Skeletal muscle tissue (tissue), 7 donors: ENCODE measurements around a stretch of chr6.

GRCh38 chr6:33576612-33577662, 3.1 kb downstream of the BAK1 start:
- PRO-cap, 3 experiments: peak in 1 of 3 experiments; most common plus-strand start chr6:33577418 (in 1)
- RAMPAGE, long total RNA: no peak
- RRBS, 2 experiments: 47 to 88% methylated on average over 1 to 3 of the region's 26 CpGs

DNA sequence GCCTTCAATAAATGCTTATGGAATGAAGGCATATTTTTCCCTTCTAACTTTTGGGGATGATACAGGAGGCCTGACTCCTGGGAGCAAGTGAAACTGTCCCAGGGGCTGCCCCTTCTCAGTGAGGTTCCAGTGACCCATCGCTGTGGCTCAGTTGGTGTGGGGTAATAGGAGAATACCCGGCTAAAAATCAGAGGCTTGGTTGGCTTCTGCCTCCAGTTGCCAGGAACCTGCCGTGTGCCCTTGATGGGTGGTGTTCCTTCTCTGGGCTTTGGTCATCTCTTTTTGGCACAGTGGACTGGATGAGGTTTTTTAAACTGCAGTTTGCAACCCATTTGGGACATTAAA, 1.7 kb upstream of the ITPR3 start:
- PRO-cap, 3 experiments: no peak in any of the 3 experiments
- RAMPAGE, long total RNA: no peak
- RRBS, 2 experiments: no CpG with 5 or more reads among the region's 3 CpGs

GRCh38 chr6:33705609-33706770, 5.5 kb downstream of the UQCC2 start:
- PRO-cap, 3 experiments: no peak in any of the 3 experiments
- RAMPAGE, long total RNA: no peak
- RRBS, 2 experiments: no CpG with 5 or more reads among the region's 20 CpGs

- PRO-cap, 3 experiments: peak in 2 of 3 experiments; most common plus-strand start chr6:33732138 (in 1); most common minus-strand start chr6:33731812 (in 1)
- RAMPAGE, long total RNA: no peak
- RRBS, 2 experiments: no CpG with 5 or more reads among the region's 18 CpGs
These were observed 14.7 kb downstream of the IP6K3 start for GRCh38 chr6:33731664-33732741.

- PRO-cap, 3 experiments: peak in 2 of 3 experiments; most common plus-strand start chr6:33745177 (in 1); most common minus-strand start chr6:33745042 (in 2)
- RAMPAGE, long total RNA: no peak
- RRBS, 2 experiments: 10 to 18% methylated on average over 2 of the region's 11 CpGs
These were observed 1.7 kb downstream of the IP6K3 start for GRCh38 chr6:33744949-33745387.

DNA sequence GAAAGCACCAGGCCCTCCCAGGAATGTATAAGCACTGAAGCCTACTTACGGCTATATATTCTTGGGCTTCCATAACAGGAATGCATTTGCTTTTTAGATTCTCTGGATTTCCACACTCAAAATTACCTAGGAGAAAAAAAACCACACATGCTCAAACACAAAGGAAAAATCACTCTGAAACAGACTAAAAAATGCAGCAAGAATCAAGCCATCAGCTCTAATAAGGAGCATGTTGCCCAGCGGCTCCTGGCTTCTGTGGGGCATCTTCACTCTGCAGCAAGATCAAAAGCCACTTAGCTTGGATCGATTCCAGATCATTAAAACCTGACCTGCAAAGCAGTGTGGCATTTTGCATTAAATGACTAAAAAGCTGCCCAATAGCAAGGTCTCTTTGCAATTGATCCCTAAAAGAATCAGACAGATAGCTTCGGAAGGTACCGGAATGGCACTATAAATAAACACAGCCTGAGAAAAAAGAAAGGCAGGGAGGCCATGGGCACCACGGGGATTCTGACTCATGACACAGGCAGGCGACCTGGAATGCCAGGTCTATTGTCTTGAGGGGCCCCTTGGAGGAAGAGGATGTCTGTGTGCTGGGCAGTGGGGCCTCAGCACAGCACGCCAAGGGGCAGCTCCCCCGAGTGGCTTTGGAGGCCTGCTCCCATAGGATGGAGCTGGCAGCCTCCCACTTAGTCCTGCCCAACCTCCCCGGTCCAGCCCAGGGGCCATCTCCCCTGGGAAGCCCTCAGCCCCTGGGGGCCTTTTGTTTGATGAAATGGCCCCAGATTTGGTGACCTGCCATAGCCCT, 7.7 kb downstream of the LEMD2 start:
- PRO-cap, 3 experiments: no peak in any of the 3 experiments
- RAMPAGE, long total RNA: no peak
- RRBS, 2 experiments: no CpG with 5 or more reads among the region's 10 CpGs

DNA sequence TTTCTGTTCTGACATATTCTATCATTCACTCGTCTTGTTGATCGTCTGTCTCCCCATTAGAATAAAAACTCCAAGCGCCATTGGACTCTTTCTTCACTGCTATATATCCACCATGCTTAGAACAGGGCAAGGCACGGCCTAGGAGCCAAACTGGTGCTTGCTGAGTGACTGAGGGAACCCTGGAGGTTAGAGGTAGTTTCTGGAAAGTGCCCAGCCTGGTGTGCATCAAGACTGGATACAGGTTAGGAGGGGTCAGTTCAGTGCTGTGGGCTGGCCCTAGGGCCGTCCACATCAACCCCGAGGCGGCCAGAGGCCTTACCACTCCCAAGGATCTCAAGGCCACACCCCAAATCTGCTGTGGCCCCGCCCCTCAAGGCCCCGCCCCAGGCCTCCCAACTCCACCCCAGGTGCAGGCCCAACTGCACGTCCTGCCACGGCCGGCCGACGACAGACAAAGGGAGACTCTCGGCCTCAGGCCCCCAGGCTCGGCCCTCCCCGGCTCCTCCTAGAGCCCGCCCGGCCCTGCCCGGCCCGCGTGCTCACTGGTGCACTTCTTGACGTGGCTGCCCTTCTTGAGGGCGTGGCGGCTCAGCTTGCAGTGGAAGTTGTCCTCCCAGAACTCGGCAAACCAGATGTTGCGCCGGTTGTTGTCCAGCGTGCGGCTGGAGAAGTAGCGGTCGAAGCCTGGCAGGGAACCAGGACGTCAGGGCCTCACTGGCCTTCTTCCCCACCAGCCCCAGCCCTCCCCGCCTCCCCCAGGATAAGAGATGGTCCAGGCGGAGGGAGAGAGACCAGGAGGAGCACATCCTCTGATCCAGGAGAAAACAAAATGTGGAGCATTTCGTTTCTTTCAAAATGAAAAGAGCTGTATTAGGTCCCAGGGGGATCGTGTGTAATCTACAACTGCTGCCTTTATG, 89.6 kb downstream of the GRM4 start:
- PRO-cap, 3 experiments: peak in 1 of 3 experiments; most common plus-strand start position 631 of the sequence (in 1)
- RAMPAGE, long total RNA: no peak
- RRBS, 2 experiments: 8 to 12% methylated on average over 13 of the region's 37 CpGs

GRCh38 chr6:34143557-34144637, 2.0 kb downstream of the GRM4 start:
- PRO-cap, 3 experiments: no peak in any of the 3 experiments
- RAMPAGE, long total RNA: no peak
- RRBS, 2 experiments: 4 to 6% methylated on average over 33 of the region's 81 CpGs

DNA sequence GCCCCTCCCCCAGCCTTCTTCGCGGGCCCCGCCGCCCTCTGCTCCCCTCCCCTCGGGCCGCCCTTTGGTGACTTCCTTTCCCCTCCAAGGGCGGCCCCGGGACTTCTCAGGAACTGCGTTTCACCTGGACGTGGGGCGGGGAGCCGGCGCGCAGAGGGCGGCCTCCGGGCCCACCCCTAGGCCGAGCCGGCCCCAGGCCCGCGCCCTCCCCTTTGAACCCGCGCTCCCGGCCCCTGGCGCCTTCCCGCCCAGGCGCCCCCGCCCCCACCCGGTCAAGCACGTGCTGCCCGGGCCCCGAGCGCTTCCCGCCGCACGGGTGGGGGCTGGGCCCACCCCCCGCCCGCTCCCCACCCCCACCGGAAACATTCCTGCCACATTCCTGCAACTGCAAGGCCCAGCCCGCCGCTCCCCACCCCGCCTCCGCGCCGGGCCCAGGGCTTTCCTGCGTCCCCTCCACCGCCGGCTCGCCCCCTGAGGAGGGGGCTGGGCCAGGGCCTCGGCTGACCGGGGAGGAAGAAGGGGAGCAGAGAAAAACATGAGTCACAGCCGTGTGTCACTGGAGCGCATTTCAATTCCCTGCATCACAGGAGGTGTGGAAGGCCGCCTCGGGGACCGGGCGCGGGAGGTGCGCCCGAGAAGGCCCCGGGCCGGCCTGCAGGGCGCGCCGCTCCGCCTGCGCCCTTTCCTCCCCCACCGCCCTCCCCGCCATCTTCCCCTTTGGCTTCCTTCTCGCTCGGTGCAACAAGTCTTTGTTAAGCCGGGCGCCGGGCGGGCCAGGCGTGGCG, 1.2 kb upstream of the HMGA1 start:
- PRO-cap, 3 experiments: peak in 3 of 3 experiments; most common plus-strand start position 584 of the sequence (in 1); most common minus-strand start position 473 of the sequence (in 1)
- RAMPAGE, long total RNA: no peak
- RRBS, 2 experiments: 31% methylated on average over 36 to 38 of the region's 76 CpGs

DNA sequence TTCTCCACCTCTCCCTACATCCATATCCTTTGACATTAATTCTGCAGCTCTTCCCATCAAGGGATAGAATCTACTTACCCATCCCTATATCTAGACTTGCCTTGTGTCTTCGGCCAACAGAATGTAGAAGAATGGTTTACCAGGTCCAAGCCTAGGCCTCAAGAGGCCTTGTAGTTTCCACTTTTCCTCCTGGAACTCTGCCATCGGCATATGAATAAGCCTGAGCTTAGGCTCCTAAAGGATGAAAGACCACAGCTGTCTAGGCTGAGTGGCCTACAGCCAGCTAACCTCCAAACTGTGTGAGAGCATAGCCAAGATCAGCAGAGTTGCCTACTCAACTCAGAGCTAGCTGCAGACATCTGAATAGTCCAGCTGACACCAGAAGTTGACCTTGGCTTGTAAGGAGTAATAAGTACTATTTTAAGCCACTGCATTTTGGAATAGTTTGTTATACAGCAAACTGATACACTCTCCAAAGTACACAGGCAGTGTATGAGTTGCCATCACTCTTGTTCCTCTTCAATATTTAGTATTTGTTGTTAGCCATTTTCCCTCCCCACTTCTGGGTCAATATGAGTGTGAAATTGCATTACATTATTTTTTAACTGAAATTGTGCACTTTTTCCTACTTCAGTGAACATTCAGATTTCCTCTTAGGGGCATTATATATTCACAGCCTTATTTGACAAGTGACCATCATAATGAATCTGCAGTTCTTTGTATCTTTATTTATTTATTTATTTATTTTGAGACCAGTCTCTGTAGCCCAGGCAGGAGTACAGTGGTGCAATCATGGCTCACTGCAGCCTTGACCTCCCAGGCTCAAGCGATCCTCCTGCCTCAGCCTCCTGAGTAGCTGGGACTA, 52.7 kb upstream of the SMIM29 start:
- PRO-cap, 3 experiments: peak in 1 of 3 experiments; most common minus-strand start position 301 of the sequence (in 1)
- RAMPAGE, long total RNA: no peak
- RRBS, 2 experiments: no CpG with 5 or more reads among the region's 3 CpGs

- PRO-cap, 3 experiments: no peak in any of the 3 experiments
- RAMPAGE, long total RNA: no peak
- RRBS, 2 experiments: no CpG with 5 or more reads among the region's 7 CpGs
These were observed 8.0 kb downstream of the SPDEF start for GRCh38 chr6:34547952-34548636.

- PRO-cap, 3 experiments: no peak in any of the 3 experiments
- RAMPAGE, long total RNA: no peak
- RRBS, 2 experiments: no CpG with 5 or more reads among the region's 7 CpGs
These were observed 382 bp upstream of the SPDEF start for GRCh38 chr6:34556531-34556891.

DNA sequence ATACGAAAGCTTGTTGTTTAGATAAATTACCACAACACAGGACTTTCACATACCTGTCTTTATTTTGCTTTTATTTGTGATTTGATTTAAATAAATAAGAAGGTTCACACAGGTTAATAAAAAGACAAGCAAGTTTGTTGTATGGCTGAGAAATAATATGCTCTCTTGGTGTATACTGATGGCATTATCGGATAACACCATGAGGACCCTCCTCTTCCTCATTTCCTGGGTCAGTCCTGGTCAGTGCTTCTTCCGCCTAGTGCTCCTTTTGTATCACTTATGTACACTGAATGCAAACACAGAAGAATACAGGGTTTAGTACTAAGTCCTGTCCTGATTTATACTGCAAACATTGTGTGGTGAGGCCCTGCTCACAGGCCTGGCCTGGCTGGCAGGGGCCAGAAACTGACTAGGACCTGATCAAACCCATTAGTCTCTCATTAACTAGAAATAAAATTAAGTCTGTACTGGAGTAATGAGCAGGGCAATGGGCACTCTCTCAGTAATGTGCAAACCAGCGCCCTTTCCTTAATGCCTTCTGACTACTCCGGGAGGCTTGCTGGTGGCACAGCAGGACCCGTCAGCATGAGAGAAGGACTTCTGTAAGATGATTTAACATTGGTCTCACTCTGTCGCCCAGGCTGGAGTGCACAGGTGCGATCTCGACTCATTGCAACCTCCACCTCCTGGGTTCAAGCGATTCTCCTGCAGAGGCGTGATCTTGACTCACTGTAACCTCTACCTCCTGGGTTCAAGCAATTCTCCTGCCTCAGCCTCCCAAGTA, 39.7 kb upstream of the SPDEF start:
- PRO-cap, 3 experiments: no peak in any of the 3 experiments
- RAMPAGE, long total RNA: no peak
- RRBS, 2 experiments: no CpG with 5 or more reads among the region's 11 CpGs

GRCh38 chr6:34671847-34672463, 24.6 kb downstream of the ILRUN start:
- PRO-cap, 3 experiments: no peak in any of the 3 experiments
- RAMPAGE, long total RNA: no peak
- RRBS, 2 experiments: no CpG with 5 or more reads among the region's 8 CpGs

GRCh38 chr6:34777108-34777517, 14.8 kb upstream of the BLTP3A start:
- PRO-cap, 3 experiments: no peak in any of the 3 experiments
- RAMPAGE, long total RNA: no peak
- RRBS, 2 experiments: no CpG with 5 or more reads among the region's 6 CpGs

DNA sequence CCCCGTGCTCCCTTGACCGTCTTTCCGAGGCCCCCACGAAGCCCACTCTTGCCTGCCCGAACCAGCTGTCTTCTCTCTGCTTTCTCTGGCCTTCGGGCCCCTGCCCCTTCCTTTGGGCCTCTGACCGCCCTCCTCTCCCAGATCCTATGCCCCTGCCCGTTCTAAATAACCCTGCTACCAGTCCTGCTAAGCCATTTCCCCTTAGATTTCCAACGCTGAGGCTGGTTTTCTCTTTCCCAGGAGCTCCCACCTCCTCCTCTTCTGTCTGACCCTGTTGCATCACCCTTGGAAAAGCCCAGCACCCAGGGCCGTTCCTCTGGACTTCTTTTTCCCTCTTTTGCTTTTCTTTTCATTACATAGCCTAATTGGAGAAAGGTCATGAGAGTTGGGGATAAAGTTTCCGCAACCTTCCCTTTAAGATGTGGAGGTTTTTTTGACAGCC, 769 bp downstream of the BLTP3A start:
- PRO-cap, 3 experiments: peak in 1 of 3 experiments; most common minus-strand start position 263 of the sequence (in 1)
- RAMPAGE, long total RNA: no peak
- RRBS, 2 experiments: no CpG with 5 or more reads among the region's 11 CpGs

DNA sequence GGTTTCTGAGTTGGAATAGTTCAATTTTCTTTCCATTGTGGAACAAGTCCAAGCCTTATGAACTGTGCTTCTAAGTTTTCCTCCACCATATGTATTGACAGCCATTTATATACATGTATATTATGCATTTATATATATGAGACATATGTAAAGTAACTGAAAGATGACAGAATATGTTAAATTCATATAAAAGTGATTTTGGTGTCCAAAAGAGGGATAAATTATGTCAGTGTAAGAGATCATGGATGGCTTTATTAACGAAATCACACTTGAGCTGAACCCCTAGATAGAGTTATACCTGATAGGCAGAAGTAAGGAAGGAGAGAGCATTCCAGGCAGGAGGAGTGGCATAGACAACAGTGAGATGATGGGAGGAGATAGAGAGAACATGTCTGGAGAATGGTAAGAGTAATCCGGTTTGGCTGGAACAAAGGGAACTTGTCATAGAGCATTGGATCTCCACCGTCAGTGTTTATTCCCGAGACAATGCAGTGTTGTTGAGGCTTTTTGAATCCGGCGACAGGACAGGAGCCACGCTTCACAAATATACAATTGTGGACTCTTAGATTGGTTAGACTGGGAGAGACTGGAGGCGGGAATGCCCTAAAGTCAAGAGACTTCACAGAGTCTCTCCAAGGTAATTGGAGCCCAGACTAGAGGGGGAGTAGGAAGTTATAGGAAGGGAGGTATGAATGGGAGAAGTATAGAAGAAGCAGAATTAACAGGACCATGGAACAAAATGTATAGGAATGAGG, 119.7 kb downstream of the ANKS1A start:
- PRO-cap, 3 experiments: no peak in any of the 3 experiments
- RAMPAGE, long total RNA: no peak
- RRBS, 2 experiments: 77 to 81% methylated on average over 2 of the region's 8 CpGs

GRCh38 chr6:35023990-35025200, 116.7 kb downstream of the TCP11 start:
- PRO-cap, 3 experiments: no peak in any of the 3 experiments
- RAMPAGE, long total RNA: no peak
- RRBS, 2 experiments: no CpG with 5 or more reads among the region's 5 CpGs

GRCh38 chr6:35027429-35028152, 113.5 kb downstream of the TCP11 start:
- PRO-cap, 3 experiments: no peak in any of the 3 experiments
- RAMPAGE, long total RNA: no peak
- RRBS, 2 experiments: no CpG with 5 or more reads among the region's 4 CpGs

- PRO-cap, 3 experiments: no peak in any of the 3 experiments
- RAMPAGE, long total RNA: no peak
- RRBS, 2 experiments: no CpG with 5 or more reads among the region's 3 CpGs
These were observed 94.0 kb downstream of the TCP11 start for GRCh38 chr6:35047090-35047548.